Neural progenitor cell (in vitro differentiated cells): ENCODE measurements around a stretch of chrX.

- RAMPAGE, long total RNA, result no peak
Observed at GRCh38 chrX:39327254-39327615, 526.0 kb downstream of the MID1IP1 start.

DNA sequence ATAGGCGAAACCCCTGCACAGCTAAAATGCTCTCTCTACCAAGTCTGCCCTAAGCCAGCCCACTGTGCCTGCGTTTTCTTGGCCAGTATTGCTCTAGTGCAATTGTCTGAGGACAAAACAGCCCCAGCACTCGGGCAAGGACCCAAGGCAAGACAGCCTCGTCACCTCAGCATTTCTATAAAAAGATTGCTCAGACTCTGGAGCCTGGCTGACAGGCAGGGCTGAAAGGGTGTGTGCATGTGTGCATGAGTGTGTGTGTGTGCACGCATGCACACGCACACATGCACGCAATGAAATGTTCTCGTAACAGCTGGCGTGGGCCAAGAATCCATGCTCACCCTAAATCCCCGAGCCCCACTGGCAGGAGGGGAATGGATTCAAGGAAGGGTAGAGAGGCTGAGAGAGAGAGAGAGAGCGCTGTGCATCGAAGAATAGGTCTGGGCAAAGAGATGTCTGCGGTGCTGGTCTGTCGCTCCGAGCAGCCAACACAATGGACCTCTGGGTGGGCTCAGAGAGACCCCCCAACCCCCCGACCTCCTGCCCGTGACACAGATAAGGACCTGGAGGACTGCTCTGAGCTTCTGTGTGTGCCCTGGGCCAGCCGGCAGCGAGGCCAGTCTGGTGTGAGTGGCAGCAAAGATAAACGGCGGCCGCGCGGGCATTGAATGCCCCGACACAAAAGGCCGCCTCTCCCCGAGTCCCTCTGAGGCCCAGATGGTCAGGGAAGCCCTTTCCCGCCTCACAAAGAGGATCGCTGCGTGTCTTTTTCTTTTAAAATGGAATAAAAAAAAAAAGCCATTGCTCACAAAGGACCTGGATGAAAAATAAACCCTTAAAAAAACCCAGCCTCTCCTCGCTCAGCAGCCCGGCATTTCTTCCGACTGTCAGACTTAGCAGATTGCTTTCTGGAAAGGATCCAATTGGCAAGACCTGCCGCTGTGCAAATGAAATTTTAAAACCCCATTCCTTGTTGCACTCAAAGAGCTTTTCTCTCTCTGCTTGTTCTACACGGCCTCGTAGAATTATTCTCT is 579.0 kb downstream of the BCOR start:
- RAMPAGE, long total RNA, result no peak

- RAMPAGE, long total RNA, result no peak
Observed at GRCh38 chrX:39519600-39520102, 578.1 kb downstream of the BCOR start.

DNA sequence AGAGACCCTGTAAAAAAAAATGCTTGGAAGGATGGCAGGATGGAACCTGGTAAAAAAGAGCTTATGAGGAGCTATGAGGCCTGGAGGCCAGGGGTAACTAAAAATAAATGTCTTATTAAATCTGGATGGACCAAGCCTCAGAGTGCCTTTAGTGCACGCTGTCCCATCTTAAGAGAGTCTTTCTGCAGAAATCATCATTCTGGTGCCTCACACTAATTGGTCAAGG is 525.8 kb downstream of the BCOR start:
- RAMPAGE, long total RNA, result no peak

DNA sequence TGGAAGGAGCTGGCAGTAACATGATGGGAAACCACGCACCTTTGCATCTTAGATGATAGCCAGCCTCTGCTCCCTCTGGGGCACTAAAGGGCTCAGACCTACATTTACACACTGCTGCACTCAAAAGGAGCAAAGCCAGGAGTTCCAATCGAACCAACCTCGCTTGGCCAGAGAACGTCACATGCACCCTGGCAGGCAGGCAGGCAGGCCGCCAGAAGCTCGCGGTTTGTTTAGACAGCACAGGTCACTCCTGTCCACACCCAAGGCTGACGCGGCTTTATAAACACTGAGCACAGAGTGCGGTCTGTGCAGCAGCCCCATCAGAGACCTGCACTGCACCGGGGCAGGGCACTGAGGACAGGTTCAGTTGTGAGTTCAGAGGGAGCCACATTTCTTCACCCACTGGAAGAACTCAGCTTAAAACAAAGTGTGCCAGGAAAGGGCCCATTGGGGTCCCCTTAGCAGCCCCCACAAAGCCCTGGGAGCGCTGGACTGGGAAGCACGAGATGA is 143.9 kb downstream of the BCOR start:
- RAMPAGE, long total RNA, result no peak

- RAMPAGE, long total RNA, result no peak
Observed at GRCh38 chrX:40058927-40059244, 38.9 kb downstream of the BCOR start.

DNA sequence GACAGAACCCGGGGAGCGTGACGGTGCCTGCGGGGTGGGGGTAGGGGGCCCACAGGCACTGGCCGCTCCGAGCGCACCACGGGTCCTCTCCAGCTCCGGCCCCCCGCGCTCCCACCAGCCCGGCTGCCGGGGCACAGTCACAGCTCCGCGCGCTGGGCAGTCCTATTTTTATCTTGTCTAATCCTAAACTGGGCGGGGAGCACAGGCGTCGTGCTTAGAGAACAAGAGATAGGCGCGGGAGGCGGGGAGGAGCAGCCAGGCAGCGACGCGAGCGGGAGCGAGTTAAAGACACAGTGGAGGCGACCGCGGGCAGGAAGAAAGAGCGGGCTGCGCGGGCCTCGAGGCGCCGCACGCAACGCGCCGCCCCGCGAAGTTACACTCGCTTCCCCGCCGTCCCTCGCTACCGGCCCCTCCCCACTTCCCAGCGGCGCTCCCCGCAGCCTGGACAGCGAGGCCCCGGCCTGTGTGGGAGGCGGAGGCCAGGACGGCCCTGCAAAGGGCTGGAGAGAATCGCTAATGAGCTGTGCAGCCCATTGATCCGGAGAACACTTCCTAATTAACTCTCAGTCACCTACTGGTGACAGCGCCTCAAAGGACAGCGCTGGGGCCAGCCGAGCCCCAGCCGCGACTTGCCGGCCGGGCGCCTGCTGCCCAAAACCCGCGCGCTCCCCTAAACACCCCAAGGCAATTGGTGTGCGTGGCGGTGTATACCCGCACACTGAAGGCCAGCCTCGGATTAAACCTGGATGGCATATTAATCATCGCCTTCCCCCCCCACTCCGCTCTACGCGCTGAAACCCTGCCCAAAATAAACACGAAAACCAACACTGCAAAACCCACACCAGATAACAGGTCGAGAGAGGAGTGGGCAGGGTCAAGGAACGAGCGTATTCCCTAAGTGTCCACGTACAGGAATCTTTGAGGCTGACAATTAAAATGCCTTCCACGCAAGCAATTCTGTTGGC is 3.1 kb downstream of the BCOR start:
- RAMPAGE, long total RNA, result no peak

- RAMPAGE, long total RNA, result no peak
Observed at GRCh38 chrX:40100751-40101607, 3.2 kb upstream of the BCOR start.

GRCh38 chrX:40105175-40105604 is 7.4 kb upstream of the BCOR start:
- RAMPAGE, long total RNA, result no peak

DNA sequence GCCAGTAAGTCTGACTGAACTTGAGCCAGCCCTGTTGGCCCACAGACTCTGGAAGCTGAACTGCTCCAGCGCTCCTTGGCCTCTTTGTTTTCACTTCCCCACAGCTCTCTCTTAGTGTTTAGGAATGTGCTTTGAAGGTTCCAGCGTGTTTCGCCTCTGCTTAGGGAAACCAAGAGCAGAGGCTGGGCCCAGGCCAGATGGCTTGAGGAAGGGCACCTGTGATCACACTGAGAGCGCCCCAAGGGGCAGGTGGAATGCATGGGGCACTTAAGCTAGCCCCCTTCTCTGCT is 43.4 kb upstream of the BCOR start:
- RAMPAGE, long total RNA, result no peak

- RAMPAGE, long total RNA, result no peak
Observed at GRCh38 chrX:40144636-40145713, 47.2 kb upstream of the BCOR start.

GRCh38 chrX:40173978-40174829 is 76.4 kb upstream of the BCOR start:
- RAMPAGE, long total RNA, result no peak

DNA sequence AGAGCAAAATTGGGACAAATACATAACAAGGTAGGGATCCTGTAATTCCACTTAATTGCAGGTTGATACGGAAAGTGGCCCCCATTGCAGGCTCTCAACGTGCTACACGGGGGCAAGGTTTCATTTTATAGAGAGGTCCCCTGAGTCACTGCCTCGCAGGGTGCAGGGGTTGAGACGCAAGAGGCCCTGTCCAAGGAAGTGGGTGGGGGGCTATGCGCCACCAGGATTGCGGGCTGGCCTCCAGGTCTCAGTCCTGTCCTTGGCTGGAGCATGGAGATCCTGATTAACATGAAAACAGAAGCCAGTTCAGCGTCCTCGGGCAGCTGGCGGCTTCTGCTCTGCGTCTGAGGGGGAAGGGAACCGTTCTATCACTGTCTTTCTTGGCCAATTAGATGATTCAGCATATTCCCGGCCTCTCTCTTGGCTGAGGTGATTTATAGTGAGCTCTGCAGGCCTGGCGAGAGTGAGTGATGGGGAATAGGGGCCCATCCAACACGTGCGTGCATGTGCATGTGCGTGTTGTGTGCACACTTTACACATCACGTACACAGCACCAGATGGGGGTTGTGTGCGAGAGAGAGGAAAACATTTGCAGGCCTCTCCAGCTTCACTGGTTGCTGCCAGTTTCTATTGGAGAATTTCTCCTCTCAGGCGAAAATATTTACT is 145.9 kb upstream of the ATP6AP2 start:
- RAMPAGE, long total RNA, result no peak

GRCh38 chrX:40513063-40513663 is 67.6 kb upstream of the ATP6AP2 start:
- RAMPAGE, long total RNA, result no peak

GRCh38 chrX:40514253-40514682 is 66.5 kb upstream of the ATP6AP2 start:
- RAMPAGE, long total RNA, result no peak

GRCh38 chrX:40644783-40645469 is 2.4 kb downstream of the CXorf38 start:
- RAMPAGE, long total RNA, result no peak

DNA sequence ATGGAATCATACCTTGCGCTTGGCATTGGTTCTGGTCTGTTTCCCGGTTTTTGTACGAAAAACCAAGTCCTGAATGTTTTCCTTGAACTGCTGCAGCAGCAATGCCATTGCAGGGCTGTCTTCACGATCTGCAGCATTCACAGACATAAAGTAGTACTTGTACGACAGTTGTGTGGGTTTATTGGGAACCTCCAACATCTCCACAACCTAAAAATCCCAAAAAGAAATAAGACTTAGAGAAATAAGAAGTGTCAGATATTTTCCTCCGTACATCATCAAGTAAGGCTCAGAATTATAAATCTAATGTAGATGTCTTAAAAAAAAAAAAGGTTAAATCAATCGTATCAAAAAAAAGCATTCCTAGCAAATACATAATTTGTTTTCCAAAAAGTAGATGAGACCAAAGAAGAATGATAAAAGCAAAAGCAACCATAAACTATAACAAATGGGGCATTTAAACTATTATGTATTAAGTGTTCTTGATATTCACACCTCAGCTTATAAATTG is 42.6 kb downstream of the MED14 start:
- RAMPAGE, long total RNA, result no peak

GRCh38 chrX:41157519-41158239 is 72.4 kb downstream of the USP9X start:
- RAMPAGE, long total RNA, result no peak

GRCh38 chrX:41201200-41201627 is 116.0 kb downstream of the USP9X start:
- RAMPAGE, long total RNA, result no peak

GRCh38 chrX:41443167-41443541 is 4.0 kb upstream of the NYX start:
- RAMPAGE, long total RNA, result no peak